ENCODE measurements around the gene NDE1.

GRCh38 chr16:15494173-15494601 lies 59.8 kb downstream of the BMERB1 start:
- PRO-cap = no peak
- RAMPAGE, long total RNA, 2 experiments = no peak in any of the 2 experiments

DNA sequence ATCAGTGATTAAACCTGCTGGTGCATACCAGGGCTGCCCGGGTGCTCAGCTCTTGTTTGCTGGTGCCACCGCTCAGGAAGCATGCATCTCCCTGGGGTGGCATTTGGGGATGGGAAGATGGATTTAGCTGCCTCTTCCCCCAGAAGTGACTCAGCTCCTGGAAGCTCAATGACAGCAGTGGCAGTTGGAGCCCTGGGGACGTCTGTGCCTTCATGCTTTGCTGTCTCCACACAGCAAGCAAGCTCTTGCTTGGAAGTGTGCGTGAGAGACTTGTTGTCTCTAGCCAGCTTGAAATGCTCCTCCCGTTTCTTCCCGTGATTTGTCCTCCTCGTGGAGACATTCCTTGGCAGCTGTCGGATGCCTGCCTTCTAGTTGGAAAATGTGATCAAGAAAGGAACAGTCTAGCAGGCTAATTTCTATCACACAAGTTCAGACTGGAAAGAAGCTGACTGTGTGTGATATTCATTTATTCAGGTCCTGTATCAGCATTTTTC lies 73.0 kb downstream of the BMERB1 start:
- PRO-cap = no peak
- RAMPAGE, long total RNA, 2 experiments = no peak in any of the 2 experiments

- PRO-cap = no peak
- RAMPAGE, long total RNA, 2 experiments = no peak in any of the 2 experiments
These were observed 70.2 kb downstream of the MARF1 start for GRCh38 chr16:15572409-15573398.

DNA sequence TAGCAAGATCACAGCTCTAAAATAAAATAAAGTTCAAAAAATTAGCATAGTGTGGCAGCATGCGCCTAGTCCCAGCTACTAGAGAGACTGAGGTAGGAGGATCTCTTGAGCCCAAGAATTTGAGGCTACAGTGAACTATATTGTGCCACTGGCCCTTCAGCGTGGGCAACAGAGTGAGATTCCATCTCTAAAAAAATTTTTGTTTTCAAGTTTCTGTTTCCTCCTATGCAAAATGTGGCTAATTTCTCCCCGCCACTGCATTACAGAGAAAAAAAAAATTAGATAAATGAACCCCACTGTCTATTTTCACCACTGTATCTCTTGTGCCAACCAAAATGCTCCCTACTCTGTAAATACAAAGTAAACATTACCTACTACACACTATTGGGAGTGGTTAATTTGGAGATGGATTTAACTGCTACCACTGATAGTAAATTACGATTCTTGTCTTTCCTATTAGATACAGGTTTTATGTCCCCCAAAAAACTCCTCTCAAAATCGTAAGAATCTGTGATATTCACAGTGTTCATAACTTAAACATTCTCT lies 2.0 kb downstream of the MARF1 start:
- PRO-cap = no peak
- RAMPAGE, long total RNA, 2 experiments = no peak in any of the 2 experiments

- PRO-cap = bidirectional peak, plus-strand start at chr16:15650263, minus-strand start at chr16:15650086
- RAMPAGE, long total RNA, 2 experiments = start-site peak on the plus strand in 2 of 2 experiments, at chr16:15650244-15650264 at its widest, 76 to 122 reads per replicate
These were observed at the start of gene NDE1 for GRCh38 chr16:15649764-15650728. NDE1 (plus strand) TSS chr16:15650245.

DNA sequence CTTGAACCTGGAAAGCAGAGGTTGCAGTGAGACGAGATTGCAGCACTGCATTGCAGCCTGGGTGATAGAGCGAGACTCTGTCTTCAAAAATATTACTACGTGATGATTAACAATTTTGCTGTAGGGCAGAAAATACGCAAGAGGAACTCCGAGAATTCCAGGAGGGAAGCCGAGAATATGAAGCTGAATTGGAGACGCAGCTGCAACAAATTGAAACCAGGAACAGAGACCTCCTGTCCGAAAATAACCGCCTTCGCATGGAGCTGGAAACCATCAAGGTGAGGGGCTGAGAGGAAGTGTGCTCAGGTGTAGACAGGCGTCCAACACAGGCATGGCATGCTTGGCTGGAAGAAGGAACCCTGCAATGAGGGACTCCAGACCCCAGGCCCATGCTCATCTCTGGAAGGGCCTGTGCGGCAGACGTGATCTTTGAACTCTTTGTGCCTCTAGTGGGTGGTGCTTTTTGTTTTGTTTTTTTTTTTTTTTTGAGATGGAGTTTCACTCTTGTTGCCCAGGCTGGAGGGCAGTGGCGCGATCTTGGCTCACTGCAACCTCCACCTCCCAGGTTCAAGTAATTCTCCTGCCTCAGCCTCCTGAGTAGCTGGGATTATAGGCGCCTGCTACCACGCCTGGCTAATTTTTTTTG lies 17.2 kb downstream of the NDE1 start:
- PRO-cap = no peak
- RAMPAGE, long total RNA, 2 experiments = no peak in any of the 2 experiments

DNA sequence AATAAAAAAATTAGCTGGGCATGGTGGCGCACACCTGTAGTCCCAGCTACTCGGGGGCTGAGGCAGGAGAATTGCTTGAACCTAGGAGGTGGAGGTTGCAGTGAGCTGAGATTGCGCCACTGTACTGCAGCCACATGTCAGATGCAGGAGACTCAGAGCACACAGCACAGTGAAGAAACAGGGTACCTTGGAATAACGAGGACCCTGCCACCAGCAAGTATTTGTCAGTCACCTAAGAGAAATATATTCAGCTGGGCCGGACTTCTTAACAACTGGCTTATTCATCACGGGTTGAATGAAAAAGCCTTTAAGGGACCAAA lies 22.2 kb downstream of the NDE1 start:
- PRO-cap = no peak
- RAMPAGE, long total RNA, 2 experiments = no peak in any of the 2 experiments

GRCh38 chr16:15829295-15830016 lies 27.4 kb downstream of the MYH11 start:
- PRO-cap = no peak
- RAMPAGE, long total RNA, 2 experiments = no peak in any of the 2 experiments

DNA sequence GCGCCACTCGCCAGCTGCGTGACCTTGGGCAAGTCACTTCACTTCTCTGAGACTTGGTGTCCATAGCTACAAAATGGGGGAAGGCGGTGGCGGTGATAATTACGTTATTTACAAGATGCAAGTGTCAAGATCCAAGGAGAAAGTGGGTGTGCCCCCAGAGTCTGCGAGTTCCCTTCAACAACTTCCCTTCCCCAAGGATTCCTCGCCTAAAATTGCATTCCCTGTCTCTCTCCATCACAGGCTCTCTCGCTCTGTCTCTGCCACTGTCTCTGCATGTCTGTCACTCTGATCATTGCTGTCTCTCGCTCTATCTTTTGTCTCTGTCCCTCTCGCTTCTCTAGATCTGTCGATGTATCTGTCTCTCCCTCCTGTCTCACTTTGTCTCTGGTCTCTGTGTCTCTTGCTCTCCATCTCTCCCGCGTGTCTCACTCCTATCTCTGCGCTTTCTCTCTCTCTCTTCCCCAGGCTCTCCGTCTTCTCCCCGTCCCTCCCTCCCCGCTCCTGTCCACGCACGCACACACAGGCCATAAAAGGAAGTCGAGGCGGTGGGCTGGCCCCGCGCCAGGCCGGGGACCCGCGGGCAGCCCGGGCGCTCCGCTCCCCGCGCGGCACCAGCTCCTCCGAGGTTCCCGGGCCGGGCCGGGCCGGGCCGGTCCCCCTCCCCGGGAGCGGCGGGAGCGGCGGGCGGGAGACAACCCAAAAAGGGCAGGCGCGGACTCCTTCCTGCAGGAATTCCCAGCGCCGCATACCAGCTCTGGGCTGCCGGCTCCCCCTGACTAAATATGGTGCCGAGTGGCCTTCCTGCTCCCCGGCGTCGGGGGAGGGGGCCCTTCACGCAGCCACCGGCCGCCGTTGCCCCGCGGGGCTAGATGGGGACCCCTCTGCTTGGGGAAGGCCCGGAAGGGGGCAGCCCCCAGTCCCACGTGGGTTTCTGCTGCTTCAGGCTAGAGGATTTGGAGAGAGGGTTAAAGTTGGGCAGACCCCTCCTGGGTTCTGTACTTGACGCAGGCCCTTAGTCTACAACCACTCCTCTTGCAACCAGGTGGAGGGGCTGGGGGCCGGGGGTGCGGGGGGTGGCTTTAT lies 1.2 kb upstream of the MYH11 start:
- PRO-cap = bidirectional peak, plus-strand start at position 559 of the sequence, minus-strand start at position 480 of the sequence; bidirectional peak, plus-strand start at position 811 of the sequence, minus-strand start at position 651 of the sequence
- RAMPAGE, long total RNA, 2 experiments = no peak in any of the 2 experiments

GRCh38 chr16:16021861-16022791 lies 72.7 kb downstream of the ABCC1 start:
- PRO-cap = bidirectional peak, plus-strand start at chr16:16022362, minus-strand start at chr16:16022120
- RAMPAGE, long total RNA, 2 experiments = no peak in any of the 2 experiments

DNA sequence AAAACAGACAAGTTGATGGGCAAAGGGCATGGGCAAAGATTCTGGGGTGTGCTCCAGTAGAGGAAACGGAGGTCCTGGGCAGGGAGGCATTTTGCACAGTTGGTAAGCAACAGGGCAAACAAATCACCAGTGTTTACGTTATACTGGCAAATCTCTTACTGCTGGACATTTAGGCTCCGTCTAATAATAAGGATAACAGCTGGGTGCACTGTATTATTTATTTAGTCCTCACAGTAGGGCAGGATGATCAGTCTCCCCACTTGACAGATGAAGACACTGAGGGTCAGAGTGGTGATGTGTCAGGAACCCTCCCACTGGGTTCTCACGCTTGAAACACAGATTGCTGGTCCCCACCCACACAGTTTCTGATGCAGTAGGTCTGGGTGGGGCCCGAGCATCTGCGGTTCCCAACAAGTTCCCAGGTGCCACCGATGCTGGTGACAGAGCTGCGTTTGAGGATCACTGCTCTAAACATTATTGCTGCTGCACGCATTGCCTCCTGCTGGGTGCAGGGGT lies 75.7 kb downstream of the ABCC1 start:
- PRO-cap = no peak
- RAMPAGE, long total RNA, 2 experiments = no peak in any of the 2 experiments

- PRO-cap = no peak
- RAMPAGE, long total RNA, 2 experiments = no peak in any of the 2 experiments
These were observed 96.3 kb downstream of the ABCC1 start for GRCh38 chr16:16045442-16046302.

- PRO-cap = no peak
- RAMPAGE, long total RNA, 2 experiments = no peak in any of the 2 experiments
These were observed 89.3 kb downstream of the ABCC6 start for GRCh38 chr16:16133836-16134560.

DNA sequence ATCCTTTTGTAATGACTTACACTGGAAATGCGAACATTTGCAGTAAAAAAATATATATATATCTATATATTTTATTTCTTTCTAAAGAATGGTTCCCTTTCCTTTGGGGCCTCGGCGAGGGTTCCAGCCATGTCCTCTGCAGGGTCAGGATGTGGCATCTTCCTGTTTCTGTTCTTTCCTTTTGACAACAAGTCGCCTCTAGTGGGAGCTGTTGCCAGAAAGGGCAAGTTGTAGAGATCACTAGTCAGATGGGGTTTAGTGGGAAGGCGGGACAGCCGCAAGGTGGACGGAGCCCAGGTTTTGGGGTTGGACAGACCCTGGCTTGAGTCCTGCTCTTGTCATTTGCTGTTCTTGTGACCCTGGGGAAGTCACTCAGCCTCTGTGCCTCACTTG lies 80.3 kb downstream of the ABCC6 start:
- PRO-cap = no peak
- RAMPAGE, long total RNA, 2 experiments = no peak in any of the 2 experiments

- PRO-cap = no peak
- RAMPAGE, long total RNA, 2 experiments = no peak in any of the 2 experiments
These were observed 31.6 kb downstream of the ABCC6 start for GRCh38 chr16:16191571-16192238.

GRCh38 chr16:16255432-16256269 lies 23.3 kb downstream of the NOMO3 start:
- PRO-cap = no peak
- RAMPAGE, long total RNA, 2 experiments = no peak in any of the 2 experiments

- PRO-cap = no peak
- RAMPAGE, long total RNA, 2 experiments = no peak in any of the 2 experiments
These were observed 362.3 kb downstream of the XYLT1 start for GRCh38 chr16:17108334-17109006.

- PRO-cap = no peak
- RAMPAGE, long total RNA, 2 experiments = no peak in any of the 2 experiments
These were observed 249.8 kb downstream of the XYLT1 start for GRCh38 chr16:17220887-17221453.

GRCh38 chr16:17301397-17302660 lies 168.9 kb downstream of the XYLT1 start:
- PRO-cap = no peak
- RAMPAGE, long total RNA, 2 experiments = no peak in any of the 2 experiments

DNA sequence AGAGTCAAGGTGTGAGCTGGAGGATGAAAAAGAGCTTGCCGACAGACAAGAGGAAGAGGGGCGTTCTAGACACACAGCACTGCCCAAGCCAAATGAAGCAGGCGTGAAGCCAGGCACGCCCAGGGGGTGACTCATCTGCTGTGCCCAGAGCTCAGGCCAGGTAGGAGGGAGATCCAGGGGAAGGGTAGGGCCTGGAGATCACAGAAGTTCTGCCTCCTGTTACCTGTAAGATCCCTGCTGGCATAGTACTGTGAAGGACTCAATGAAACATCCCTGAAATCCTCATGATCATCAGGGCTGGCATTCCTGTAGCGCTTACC lies 158.7 kb downstream of the XYLT1 start:
- PRO-cap = bidirectional peak, plus-strand start at position 176 of the sequence, minus-strand start at position 93 of the sequence
- RAMPAGE, long total RNA, 2 experiments = no peak in any of the 2 experiments